ENCODE data around the genes PTPDC1 and FBP2.

DNA sequence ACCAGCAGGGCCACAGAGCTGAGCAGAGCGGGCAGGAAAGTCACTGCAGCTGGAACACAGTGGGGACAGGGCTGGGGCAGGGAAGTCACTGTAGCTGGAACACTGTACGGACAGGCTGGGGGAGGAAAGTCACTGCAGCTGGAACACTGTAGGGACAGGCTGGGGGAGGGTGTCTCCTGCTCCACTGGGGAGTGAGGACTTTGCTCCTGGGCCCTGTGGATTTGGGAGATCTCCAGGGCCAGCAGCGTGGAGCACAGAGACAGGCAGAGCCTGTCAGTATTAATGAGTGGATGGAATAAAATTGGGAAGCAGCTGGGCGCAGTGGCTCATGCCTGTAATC lies 8.9 kb upstream of the SUSD3 start:
- PRO-cap, 3 experiments, result no peak in any of the 3 experiments
- RAMPAGE, long total RNA, result no peak
- RRBS, 2 experiments, result no CpG with 5 or more reads among the region's 4 CpGs

GRCh38 chr9:93127634-93127970 lies 6.4 kb downstream of the NINJ1 start:
- PRO-cap, 3 experiments, result no peak in any of the 3 experiments
- RAMPAGE, long total RNA, result no peak
- RRBS, 2 experiments, result no CpG with 5 or more reads among the region's 8 CpGs

DNA sequence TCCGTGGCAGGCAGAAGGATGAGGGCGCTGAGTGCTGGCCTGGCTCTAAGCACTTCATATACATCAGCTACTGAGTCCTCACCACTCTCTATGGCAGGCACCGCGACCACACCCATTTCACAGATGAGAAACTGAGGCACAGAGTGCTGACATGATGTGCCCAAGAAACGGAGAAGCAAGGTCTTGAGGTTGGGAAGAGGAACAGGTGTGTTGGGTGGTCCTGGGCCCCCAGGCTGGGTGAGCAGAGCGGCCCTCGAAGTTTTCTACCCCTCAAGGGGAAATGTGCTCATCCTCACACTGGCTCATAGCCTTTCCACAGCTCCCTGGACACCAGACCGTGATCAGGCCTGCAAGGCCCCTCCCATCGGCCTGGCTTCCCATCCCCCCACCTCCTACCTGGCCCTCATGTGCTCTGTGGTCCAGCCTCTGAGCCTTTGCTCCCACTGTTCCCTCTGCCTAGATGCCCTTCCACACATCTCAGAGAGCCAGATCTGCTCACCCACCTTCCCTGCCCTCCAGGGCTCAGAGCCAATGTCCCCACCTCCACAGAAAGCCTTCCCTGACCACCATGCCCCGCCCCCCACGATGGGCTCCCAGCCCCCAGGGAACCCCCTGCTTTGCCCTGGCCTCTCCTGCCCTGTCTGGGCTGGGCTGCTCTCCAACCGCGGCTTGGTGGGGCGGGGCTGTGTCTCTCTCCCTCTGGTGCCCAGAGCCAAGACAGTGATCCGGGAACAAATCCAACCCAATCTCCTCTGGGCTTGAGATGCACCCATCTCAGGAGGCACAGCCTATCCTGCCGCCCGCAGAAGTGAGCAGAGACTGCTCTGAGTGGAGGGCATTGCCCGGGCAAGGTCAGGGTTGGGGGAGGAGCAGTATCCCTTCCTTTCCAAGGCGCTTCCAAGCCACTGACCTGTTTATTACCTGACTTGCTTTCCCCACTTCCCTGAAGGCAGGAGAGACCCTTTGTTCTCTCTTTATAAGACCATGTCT lies 1.8 kb downstream of the NINJ1 start:
- PRO-cap, 3 experiments, result peak in 1 of 3 experiments; most common plus-strand start position 803 of the sequence (in 1)
- RAMPAGE, long total RNA, result no peak
- RRBS, 2 experiments, result 5 to 18% methylated on average over 2 of the region's 19 CpGs

DNA sequence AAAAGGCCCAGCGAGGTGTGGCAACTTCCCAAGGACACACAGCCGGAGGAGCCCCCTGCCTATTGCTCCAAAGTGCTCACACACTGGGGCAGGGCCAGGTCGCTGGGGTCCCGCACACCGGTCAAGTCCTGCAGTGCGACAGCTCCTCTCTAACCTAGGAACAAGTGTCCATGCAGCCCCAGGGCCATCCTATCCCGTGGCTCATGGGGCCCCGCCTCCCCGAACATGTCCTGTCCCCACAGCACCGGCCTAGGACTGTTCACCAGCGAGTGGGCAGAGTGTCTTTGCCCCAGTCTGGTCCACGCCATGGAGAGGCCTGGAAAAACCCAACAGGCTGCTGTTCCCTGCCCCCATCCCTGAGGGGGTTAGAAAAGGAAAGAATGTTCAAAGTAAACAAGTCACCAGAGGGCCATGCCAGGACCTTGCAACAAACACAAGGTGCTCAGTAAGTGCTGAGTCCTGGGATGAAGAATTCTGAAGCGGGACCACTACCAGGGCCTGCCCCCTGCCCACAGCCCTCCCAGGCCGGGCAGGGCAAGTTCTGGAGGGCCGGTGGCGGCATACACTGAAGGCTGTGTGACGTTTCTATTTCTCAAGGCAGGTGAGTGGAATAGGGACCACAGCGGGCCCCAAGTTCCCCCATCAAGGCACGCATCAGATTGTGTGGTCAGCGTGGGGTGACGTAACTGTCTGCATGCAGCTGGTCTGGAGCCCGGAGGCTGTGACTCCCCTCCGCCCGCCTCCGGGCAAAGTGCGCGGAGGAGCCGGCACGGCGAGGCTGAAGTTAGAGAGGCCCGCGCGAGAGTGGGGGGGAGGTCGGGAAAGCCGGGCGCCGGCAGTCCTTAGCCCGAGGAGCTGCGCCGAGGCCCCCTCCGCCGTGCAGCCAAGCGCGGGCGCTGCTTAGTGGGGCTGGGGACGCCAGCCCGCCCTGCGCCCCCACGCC lies 787 bp downstream of the NINJ1 start:
- PRO-cap, 3 experiments, result peak in 3 of 3 experiments; most common plus-strand start position 749 of the sequence (in 3); most common minus-strand start position 748 of the sequence (in 2)
- RAMPAGE, long total RNA, result no peak
- RRBS, 2 experiments, result 5 to 11% methylated on average over 21 to 22 of the region's 49 CpGs

- PRO-cap, 3 experiments, result peak in 1 of 3 experiments; most common plus-strand start chr9:93186586 (in 1)
- RAMPAGE, long total RNA, result no peak
- RRBS, 2 experiments, result no CpG with 5 or more reads among the region's 16 CpGs
Measured at GRCh38 chr9:93186149-93186896, 2.4 kb downstream of the WNK2 start.

GRCh38 chr9:93202359-93202872 lies 18.5 kb downstream of the WNK2 start:
- PRO-cap, 3 experiments, result no peak in any of the 3 experiments
- RAMPAGE, long total RNA, result no peak
- RRBS, 2 experiments, result 10 to 18% methylated on average over 8 to 9 of the region's 16 CpGs

DNA sequence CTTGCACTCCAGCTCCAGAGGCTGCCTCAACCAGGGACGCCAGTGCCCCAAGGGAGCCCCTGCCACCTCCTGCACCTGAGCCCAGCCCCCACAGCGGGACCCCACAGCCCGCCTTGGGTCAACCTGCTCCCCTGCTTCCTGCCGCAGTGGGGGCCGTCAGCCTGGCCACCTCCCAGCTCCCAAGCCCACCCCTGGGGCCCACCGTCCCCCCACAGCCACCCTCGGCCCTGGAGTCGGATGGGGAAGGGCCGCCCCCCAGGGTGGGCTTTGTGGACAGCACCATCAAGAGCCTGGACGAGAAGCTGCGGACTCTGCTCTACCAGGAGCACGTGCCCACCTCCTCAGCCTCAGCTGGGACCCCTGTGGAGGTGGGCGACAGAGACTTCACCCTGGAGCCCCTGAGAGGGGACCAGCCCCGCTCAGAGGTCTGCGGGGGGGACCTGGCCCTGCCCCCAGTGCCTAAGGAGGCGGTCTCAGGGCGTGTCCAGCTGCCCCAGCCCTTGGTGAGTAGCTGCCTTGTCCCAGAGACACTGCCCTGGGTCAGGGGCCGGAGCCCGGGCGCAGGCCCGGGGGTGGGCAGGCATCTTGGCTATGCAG lies 105.3 kb downstream of the WNK2 start:
- PRO-cap, 3 experiments, result no peak in any of the 3 experiments
- RAMPAGE, long total RNA, result no peak
- RRBS, 2 experiments, result no CpG with 5 or more reads among the region's 21 CpGs

DNA sequence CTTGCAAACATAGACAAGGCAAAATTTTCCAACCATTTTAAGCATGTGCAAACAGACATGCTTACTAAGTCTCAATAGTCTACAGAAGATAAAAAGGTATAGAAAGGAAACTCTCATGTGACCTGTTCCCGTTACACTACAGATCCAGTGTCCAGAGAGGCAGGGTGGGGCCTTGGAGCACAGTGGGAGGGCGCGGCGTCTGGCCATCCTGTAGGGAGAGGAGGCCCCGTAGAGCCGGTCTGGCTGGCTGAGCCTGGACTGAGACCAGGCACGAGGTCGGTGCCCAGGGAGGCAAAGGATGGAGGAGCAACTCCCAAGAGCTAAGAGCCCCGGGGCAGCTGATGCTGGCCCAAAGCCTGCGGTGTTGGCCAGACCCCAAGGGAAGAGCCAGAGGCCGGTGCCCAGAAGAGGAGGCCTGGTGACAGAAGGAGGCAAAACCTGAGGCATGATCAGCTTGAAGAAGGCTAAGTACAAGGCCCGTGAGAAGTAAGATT lies 109.1 kb upstream of the FAM120A start:
- PRO-cap, 3 experiments, result no peak in any of the 3 experiments
- RAMPAGE, long total RNA, result no peak
- RRBS, 2 experiments, result 6 to 10% methylated on average over 3 of the region's 12 CpGs

DNA sequence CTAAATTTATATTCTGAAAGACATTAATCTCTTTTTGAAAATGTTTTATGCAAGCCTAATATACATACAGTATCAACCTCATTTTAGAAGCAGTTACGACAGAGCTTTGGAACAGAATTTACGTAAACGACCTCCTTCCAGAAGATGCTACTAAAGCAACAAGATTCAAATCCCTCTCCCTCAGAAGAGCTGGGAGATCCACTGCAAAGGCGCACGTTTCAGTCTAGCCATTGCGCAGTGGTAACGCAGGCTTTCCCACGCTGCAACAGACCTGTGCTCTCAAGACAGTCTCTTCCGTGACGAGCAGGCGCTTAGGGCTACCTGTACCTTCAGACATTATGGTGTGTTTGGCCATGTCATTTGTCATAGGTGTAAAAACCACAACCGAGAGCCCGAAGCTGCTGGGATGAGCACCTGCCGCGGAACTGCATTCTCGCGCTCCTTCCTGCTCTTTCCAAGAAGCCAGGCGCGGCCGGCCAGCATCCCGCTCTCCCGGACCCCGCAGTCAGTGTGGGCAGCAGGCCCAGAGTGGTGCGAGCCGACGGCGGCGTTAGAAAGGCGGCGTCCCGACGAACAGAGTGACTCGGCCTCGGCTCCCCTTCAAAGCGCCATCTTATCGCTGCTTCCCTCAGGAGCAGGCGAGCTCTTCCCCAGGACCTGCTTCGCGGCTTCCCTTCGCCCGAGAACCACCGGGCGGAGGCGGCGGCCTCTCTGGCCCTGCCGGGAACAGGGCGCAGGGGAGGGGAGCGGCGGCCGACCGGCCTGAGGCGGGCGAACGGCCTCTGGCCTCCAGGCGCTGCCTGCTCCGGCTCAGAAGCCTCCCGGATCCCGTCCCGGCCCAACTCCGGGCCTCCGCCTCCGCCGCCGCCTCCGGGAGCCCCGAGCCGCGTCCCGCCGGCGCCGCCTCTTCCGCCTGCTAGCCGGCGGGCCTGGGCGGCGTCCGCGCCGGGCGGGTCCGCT lies 531 bp upstream of the FAM120A start:
- PRO-cap, 3 experiments, result peak in 3 of 3 experiments; most common plus-strand start position 183 of the sequence (in 3); most common minus-strand start position 427 of the sequence (in 1)
- RAMPAGE, long total RNA, result no peak
- RRBS, 2 experiments, result 3 to 4% methylated on average over 14 of the region's 82 CpGs

DNA sequence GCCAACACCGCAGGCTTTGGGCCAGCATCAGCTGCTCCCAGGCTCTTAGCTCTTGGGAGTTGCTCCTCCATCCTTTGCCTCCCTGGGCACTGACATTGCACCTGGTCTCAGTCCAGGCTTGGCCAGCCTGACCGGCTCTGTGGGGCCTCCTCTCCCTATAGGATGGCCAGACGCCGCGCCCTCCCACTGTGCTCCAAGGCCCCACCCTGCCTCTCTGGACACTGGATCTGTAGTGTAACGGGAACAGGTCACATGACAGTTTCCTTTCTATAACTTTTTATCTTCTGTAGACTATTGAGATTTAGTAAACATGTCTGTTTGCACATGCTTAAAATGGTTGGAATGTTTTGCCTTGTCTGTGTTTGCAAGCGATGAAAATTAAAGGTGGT lies 57.9 kb upstream of the FAM120AOS start:
- PRO-cap, 3 experiments, result peak in 1 of 3 experiments; most common minus-strand start position 94 of the sequence (in 1)
- RAMPAGE, long total RNA, result no peak
- RRBS, 2 experiments, result no CpG with 5 or more reads among the region's 7 CpGs

- PRO-cap, 3 experiments, result no peak in any of the 3 experiments
- RAMPAGE, long total RNA, result no peak
- RRBS, 2 experiments, result 26 to 34% methylated on average over 4 of the region's 19 CpGs
Measured at GRCh38 chr9:93586284-93587421, 10.3 kb downstream of the PHF2 start.

- PRO-cap, 3 experiments, result no peak in any of the 3 experiments
- RAMPAGE, long total RNA, result no peak
- RRBS, 2 experiments, result no CpG with 5 or more reads among the region's 10 CpGs
Measured at GRCh38 chr9:93649154-93649542, 72.8 kb downstream of the PHF2 start.

GRCh38 chr9:94084181-94084909 lies at the start of gene PTPDC1:
TSS of gene PTPDC1 (plus strand) at chr9:94084464.
- PRO-cap, 3 experiments, result no peak in any of the 3 experiments
- RAMPAGE, long total RNA, result no peak
- RRBS, 2 experiments, result 69 to 74% methylated on average over 7 of the region's 15 CpGs

DNA sequence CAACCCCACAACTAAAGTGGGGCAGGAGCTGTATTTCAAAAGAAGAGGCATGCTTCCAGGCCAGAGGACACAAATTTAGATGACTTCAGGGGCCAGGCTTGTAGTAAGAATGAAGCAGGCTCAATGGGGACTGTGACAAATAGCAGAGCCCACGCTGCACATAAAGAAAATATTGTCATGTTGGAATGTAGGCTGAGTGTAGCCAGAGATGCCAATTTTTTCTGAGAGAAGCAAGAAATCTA lies 75.0 kb downstream of the PTPDC1 start:
- PRO-cap, 3 experiments, result no peak in any of the 3 experiments
- RAMPAGE, long total RNA, result no peak
- RRBS, 2 experiments, result no CpG with 5 or more reads among the region's 1 CpG

- PRO-cap, 3 experiments, result no peak in any of the 3 experiments
- RAMPAGE, long total RNA, result no peak
- RRBS, 2 experiments, result no CpG with 5 or more reads among the region's 11 CpGs
Measured at GRCh38 chr9:94167532-94168420, 83.5 kb downstream of the PTPDC1 start.

- PRO-cap, 3 experiments, result no peak in any of the 3 experiments
- RAMPAGE, long total RNA, result no peak
- RRBS, 2 experiments, result no CpG with 5 or more reads among the region's 10 CpGs
Measured at GRCh38 chr9:94458894-94459637, 84.7 kb downstream of the MFSD14B start.

DNA sequence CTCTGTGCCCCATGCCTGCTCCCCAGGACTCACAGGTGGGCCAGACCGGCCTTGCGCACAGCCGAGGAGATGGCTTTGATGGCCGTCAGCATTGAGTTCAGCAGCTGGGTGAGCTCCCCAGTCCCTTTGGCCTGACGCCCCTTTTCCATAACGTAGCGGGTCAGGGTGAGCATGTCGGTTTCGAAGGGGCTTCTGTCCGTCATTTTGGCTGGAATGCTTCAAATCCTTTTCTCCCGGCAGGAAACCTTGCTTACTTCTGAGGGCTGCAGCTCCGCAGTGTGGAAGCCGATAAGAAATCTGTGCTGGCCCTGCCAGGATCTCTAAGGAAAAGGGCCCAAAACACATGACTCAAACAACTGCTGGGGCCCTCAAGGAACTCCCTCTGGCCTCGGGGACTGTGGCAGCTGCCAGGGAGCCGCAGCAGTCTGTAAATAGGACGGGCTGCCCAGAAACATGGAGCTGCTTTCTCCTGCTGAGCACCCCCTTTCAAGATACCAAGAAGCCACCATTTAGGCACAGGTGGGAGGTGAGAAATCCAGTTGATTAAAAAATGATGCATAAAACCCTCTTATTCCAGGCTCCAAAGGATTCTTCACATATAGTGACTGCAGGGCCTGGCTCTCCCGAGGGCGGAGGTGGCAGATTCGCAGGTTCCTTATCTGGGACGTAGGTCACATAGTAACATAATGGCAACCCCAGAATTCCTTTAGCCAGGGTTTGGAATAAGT lies at the start of gene FBP2:
FBP2 (minus strand) TSS at position 301 of the 728 bp plus-strand sequence.
- PRO-cap, 3 experiments, result peak in 1 of 3 experiments; most common plus-strand start position 430 of the sequence (in 1); most common minus-strand start position 301 of the sequence (in 1)
- RAMPAGE, long total RNA, result no peak
- RRBS, 2 experiments, result no CpG with 5 or more reads among the region's 20 CpGs

DNA sequence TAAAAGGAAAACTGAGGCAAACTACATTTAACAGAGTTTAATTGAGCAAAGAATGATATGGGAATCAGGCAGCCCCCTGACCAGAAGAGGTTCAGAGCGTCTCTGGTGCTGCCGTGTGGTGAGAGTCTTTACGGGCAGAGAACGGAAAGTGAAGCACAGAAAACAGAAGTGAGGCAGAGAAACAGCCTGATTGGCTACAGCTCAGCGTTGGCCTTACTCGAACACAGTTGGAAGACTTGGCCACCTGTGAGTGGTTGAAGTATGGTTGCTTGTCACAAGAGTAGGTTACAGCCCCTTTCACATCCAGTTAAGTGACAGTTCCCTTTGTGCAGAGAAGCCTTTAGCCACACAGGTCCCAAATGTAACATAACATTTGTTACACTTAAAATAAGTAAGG lies 16.9 kb upstream of the FBP1 start:
- PRO-cap, 3 experiments, result no peak in any of the 3 experiments
- RAMPAGE, long total RNA, result no peak
- RRBS, 2 experiments, result no CpG with 5 or more reads among the region's 6 CpGs

DNA sequence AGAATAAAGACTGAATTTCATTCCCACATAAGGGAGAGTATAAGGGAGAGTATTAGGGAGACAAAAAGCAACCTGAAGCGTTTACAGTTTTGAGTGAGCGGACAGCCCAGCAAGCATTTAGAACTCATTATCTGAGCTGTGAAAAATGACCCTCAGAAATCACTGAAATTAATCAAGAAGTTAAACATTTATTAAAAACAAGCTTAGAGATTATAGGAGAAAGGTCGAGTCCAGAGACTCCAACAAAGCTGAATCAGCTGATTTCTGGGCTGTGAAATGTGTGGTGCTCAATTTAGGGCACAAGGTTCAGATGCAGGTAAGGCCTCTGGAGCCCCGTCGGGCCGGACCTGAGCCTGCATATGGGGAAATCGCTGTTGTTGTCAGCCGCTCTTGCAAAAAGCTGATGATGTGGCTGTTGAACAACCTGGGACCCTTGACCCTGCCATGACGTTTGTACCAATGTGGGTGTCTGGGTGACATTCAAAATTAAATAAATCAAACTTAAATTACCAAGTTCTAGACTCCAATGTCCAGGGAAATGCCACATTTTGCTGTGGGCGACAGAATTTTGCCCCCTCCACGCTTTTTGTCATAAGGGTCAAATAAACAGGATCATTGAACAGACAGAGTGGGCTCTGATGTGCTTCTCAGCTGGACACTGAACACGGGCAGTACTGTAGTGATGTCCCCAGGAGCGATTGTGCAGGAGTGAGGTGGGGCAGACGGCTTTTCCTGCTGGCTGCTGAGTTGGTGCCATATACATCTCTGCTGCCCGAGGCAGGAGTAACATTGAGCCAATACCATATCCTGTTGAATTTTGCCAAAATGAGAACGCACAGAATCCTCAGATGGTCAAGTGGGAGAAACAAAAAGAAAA lies 27.2 kb upstream of the FBP1 start:
- PRO-cap, 3 experiments, result no peak in any of the 3 experiments
- RAMPAGE, long total RNA, result no peak
- RRBS, 2 experiments, result no CpG with 5 or more reads among the region's 16 CpGs

DNA sequence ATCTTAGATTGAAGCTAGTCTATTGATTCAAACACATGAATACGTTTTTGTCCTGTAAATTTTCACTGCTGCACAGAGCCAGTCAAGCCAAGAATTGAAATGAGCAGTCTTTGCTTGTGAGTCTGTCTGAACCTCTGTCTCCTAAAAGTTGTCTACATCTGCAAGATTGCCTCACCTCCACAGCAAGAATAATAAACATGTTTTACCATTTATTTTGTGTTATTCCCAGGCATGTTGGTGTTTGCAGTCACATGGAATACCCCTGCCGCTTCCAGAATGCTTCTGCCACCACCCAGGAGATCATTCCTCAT lies 74.0 kb downstream of the AOPEP start:
- PRO-cap, 3 experiments, result no peak in any of the 3 experiments
- RAMPAGE, long total RNA, result no peak
- RRBS, 2 experiments, result no CpG with 5 or more reads among the region's 2 CpGs

Data from skeletal muscle tissue (tissue), 7 donors.